GM12892 (cell line): Measurements from ENCODE around the gene CERK.

GRCh38 chr22:46672474-46673119 is 52.4 kb downstream of the GRAMD4 start:
- RRBS: 25% methylated on average over 3 of the region's 24 CpGs

DNA sequence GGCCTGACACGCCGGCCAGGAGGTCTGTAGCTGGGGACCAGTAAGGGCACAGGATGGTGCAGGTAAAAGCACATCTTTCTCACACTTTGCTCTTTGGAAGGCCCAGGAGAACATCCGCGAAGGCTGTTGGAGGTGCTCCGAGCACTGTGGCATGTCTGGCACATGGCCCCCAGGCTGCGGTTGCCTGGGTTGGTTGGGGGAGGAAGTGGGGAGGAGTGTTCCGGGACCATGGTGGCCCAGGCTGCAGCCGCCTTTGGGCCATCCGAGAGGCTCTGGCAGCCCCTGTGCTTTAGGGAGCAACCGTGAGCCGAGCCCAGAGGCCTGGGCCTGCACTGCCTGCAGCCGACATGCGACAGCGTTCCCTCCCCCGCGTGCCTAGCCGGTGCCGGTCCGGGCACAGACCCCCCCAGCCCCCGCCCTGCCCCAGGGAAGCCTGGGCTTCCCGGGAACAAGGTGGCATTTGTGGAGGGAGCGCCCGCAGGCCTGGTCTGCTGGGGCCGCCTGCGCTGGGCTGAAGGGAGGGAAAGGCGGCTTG is 57.9 kb downstream of the GRAMD4 start:
- RRBS: 77% methylated on average over 3 of the region's 26 CpGs

DNA sequence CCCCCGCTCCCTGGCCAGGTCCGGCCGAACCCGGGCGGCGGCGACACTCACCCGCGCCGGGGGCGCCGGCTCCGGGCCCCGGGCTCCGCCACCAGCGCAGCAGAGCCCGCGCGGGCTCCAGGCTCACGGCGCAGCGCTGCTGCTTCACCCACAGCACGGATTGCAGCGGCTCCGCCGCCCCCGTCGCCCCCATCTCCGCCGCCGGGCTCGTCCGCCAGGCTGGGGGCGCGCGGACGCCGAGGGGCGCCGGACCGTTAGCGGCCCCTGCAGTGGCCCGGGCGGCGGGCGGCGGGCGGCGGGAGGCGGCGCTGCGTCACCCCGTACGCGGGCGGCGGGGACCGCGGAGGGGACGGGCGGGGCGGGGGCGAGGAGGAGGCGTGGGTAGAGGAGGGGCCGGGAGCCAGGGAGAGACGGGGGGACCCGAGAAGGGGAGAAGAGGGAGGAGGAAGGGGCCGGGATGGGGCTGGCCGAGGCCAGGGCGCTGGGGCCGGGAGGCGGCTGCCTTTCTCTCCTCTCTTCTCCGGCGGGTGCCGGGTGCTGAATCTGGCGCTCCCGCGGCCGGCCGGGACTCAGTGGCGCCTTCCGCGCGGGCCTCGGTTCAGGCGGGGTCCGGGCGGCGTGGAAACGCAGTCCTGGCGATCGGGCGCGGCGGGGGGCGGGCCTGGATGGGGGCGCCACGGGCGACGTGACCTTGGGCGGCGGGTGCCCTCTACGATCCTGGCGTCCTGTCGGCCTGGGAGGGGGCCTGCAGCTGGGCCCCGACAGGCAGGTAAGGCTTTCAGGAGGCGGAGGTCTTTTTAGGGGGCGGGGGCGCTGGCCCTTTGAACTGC is at the start of gene CERK:
Gene CERK, minus strand, starts transcription at position 297 of the 830 bp plus-strand sequence.
- RRBS: 2% methylated on average over 25 of the region's 109 CpGs

GRCh38 chr22:46741354-46741936 is 3.4 kb upstream of the CERK start:
- RRBS: no CpG with 5 or more reads among the region's 12 CpGs

DNA sequence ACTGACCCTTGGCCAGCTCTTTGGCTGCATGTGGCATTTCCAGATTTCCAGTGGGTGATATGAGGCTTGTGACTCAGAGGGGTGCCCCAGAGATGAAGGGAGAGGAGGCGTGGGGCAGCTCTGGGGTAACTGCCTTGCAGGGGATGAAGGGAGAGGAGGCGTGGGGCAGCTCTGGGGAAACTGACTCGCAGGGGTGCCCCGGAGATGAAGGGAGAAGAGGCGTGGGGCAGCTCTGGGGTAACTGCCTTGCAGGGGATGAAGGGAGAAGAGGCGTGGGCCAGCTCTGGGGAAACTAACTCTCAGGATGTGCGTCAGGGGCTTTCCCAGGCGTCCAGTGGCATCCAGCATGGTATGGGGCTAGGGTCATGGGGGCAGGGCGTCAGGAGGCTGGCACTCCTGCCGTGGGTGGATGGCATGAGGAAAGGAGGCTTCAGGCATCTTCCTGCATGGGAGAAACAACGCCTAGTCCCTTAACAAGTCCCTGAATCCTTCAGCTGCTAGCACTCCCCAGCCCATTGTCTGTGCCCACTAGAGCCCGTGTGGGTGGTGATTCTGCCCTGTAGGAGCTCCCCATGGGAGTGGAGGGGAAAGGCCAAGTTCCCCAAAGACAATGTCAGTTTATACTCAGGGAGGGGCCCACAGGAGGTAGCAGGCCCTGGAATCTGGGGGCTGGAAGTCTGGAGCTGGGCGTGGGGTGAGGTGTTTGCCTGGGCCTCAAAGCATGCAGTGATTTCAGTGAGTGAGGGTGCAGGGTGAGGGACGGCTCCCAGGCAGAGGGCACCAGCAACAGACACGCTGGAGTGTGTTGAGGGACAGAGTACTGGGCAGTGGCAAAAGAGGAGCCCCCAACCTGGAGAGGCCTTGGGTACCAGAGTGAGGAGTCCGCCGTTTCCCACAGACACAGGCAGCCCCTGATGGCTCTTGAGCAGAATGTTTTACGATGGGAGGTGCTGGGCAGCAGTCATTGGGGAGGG is 12.1 kb upstream of the CERK start:
- RRBS: no CpG with 5 or more reads among the region's 18 CpGs

GRCh38 chr22:46750853-46751502 is 11.5 kb upstream of the TBC1D22A start:
- RRBS: no CpG with 5 or more reads among the region's 14 CpGs

DNA sequence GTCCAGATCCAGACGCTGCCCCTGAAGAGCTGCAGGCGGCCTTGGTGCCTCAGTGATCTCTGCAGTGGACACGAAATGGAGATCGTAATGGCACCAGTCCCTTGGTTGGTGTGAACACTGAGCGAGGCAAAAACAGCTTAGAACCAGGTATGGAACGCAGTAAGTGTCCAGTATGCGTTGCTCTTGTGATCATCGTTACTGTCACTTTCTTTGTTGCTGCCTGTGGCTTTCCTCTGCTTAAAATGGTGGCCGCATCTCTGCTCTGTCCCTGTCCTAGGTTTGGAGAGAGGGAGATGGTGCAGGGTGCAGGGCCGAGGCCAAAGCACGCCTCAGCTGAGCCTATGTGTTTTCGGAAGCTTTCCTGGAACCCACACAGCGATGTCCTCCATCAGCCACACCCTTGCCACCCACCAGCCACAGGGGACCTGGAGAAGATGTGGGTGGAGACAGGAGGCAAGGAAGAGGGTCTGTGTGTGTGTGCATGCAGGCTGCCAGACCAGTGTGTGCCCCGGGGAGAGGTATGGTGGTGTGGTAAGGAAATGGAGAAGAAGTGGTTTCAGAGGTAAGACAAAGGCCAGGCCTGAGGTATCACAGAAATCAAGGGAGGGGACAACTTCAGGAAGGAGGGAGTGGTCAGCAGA is 155.7 kb downstream of the TBC1D22A start:
- RRBS: no CpG with 5 or more reads among the region's 14 CpGs

DNA sequence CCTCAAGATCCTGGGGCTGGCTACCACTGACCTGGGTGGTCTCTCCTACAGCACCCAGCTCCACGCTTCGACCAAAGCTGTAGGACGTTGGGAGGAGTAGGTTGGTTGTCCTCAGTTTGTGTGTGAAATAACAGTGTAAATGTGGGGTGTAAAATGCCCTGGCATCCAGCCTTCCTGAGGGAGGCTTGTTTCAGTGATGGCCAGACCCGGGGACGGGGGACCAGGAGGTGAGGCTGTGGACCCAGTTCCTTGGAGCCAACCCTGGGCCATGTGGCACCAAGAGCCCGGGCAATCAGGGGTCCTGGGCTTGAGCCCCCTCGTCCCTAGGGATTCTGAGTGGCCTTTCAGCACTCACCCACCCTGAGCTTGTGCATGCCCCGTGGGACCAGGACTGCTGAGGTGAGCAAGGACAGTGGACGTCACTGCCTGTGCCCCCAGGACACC is 373.9 kb downstream of the TBC1D22A start:
- RRBS: 96% methylated on average over 3 of the region's 9 CpGs

DNA sequence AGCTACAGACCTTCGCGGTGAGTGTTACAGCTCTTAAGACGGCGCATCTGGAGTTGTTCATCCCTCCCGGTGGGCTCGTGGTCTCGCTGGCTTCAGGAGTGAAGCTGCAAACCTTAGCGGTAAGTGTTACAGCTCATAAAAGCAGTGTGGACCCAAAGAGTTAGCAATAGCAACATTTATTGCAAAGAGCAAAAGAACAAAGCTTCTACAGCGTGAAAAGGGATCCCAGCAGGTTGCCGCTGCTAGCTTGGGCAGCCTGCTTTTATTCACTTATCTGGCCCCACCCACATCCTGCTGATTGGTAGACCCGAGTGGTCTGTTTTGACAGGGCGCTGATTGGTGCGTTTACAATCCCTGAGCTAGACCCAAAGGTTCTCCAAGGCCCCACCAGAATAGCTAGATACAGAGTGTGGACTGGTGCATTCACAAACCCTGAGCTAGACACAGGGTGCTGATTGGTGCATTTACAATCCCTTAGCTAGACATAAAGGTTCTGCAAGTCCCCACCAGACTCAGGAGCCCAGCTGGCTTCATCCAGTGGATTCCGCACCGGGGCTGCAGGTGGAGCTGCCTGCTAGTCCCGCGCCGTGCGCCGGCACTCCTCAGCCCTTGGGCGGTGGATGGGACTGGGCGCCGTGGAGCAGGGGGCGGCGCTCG is 725.4 kb downstream of the TBC1D22A start:
- RRBS: no CpG with 5 or more reads among the region's 26 CpGs

- RRBS: no CpG with 5 or more reads among the region's 1 CpG
Observed at GRCh38 chr22:47710341-47710606, 779.1 kb upstream of the TAFA5 start.

GRCh38 chr22:48225553-48225916 is 263.8 kb upstream of the TAFA5 start:
- RRBS: no CpG with 5 or more reads among the region's 4 CpGs

GRCh38 chr22:48490564-48491010 is 1.2 kb downstream of the TAFA5 start:
- RRBS: 12% methylated on average over 18 of the region's 29 CpGs

DNA sequence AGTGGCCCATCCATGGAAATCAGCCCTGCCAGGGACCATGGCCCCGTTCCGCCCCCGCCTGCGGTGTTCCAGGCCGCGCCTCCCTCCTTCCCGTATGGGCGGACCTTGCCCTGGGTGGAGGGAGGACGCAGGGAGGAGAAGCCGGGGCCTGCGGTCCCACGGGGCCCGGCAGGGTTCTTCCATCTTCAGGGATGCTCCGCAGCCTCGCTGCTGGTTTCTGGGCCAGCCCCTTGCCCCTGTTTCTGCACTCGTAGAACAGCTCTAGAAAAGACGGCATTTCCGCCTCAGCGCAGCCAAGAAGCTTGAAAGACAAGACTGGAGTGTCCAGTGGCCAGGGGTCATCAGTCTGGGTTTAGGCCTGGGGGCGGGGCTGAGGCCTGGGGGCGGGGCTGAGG is 7.8 kb downstream of the TAFA5 start:
- RRBS: no CpG with 5 or more reads among the region's 21 CpGs

- RRBS: no CpG with 5 or more reads among the region's 17 CpGs
Observed at GRCh38 chr22:48501291-48501639, 11.9 kb downstream of the TAFA5 start.

DNA sequence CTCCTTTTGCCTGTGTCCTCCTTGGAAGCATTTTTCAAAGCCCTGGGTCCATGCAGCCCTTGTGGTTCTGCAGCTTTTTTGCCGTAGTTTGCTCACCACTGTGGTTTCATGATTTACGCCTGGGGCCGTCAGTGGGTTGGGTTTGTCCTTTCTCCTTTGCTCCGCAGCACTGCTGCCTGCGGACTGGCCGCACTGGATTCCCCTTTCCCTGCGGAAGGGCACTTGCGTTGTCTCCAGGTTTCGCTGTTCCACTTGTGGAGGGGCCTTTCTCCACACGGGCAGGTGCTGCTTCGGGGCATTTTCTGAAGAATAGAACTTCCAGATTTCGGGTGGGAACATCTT is 77.4 kb downstream of the TAFA5 start:
- RRBS: no CpG with 5 or more reads among the region's 12 CpGs

DNA sequence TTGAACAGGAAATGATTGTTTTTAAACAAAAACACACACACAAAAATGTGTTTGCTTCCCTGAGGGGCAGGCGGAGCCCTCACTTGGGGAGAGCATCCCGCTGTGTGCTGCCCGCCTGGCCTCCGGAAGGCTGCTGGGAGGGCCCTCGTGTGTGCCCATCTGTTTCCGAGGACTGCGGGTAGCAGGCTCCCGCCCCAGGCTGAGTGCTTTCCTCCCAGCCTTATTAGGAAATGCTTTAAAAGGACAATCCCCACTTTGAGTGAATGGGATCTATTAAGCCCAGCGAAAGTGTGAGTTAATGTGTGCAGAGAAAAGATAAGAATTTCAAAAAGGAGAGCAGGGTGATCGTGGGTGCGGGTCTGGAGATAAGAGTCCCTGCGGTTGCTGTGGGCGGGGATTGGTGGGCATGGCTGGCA is 77.8 kb downstream of the TAFA5 start:
- RRBS: no CpG with 5 or more reads among the region's 13 CpGs

GRCh38 chr22:48587685-48588007 is 98.3 kb downstream of the TAFA5 start:
- RRBS: no CpG with 5 or more reads among the region's 12 CpGs

DNA sequence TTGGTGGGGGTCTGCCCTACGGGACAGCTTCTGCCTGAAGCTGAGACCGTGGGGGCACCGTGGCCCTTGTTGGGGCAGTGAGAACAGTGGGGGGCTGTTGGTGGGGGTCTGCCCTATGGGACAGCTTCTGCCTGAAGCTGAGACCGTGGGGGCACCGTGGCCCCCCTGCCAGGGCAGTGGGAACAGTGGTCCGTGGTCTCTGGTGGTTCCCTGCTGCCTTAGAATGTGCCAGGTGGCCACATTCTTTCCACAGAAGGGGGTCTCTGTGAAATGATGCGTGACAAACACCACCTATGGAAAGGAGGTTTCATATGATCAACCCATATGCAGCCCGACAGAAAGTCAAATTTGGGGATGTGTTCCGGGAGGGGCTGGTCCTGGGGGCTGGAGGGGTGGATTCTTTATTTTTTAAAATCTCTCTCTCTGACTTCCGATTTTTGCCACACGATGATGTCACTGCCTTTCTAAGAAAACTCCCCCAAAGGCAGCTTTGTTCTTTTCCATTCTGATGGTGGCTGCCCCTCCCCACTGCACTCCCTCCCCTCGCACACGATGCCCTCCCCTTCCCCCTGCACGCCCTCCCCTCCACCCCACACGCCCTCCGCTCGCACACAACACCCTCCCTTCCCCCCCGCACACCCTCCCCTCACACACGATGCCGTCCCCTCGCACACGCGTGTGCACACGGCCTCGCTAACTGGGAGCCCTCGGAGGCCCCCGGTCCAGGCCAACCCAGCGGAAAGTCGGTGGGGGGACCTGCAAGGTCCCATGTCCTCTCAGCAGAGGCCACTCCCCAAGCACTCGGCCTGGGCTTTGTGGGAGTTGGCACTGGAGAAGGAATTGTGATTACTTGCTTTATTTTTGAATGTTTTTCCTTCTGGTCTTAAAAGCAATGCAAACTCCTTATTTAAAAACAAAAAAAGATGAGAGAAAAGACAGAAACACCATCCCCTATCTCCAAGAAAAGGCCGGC is 151.9 kb downstream of the TAFA5 start:
- RRBS: no CpG with 5 or more reads among the region's 31 CpGs

- RRBS: no CpG with 5 or more reads among the region's 15 CpGs
Observed at GRCh38 chr22:48654395-48654990, 165.1 kb downstream of the TAFA5 start.

GRCh38 chr22:48721229-48721541 is 231.8 kb downstream of the TAFA5 start:
- RRBS: no CpG with 5 or more reads among the region's 10 CpGs